AG09309 (cell line): Measurements from ENCODE around the genes ENSA, CERS2, CELF3 and TDRKH.

- RRBS: no CpG with 5 or more reads among the region's 12 CpGs
Observed at GRCh38 chr1:150615445-150616325, 13.7 kb downstream of the ENSA start.

GRCh38 chr1:150619143-150620498 is 9.8 kb downstream of the ENSA start:
- RRBS: no CpG with 5 or more reads among the region's 6 CpGs

DNA sequence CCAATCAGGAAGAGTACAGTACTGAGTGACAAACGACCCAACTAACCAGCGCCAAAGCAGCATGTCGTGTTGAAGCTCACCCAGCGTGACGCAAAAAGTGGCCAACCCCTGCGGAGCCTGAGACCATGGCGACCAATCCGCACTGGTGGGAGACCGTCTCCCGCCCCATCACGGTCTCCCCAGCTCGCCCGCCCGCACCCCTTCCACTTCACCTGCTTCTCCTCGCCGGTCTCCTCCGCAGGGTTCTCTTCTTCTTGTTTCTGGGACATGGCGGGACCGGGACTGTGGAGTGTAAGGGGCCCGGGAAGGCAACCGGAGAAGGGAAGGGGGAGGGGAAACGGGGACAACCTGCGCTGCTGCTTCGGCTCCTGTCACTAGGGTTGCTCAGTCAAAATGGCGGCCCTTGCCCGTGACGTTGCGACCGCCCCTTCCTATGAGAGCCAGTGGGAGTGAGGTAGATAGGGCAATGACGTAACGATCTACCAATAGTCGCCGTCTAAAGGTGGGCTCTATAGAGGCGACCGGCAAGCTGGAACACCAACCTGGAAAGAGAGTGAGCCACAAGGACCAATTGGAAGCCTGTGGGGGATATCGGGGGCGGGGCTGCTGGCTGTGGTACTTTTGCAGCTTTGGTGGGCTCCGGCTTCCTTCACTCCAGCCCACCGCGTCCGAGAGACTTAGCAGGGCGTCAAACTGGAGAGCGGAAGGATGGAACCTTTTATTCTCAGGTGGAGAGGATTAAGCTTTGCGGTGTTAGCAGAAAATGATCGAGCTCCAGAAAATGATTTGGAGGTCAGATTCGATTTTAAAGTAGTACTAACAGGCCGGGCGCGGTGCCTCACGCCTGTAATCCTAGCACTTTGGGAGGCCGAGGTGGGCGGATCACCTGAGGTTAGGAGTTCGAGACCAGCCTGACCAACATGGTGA is at the start of gene ENSA:
ENSA (minus strand) TSS at position 411 of the 927 bp plus-strand sequence.
- RRBS: no CpG with 5 or more reads among the region's 53 CpGs

- RRBS: no CpG with 5 or more reads among the region's 15 CpGs
Observed at GRCh38 chr1:150963602-150964789, 10.6 kb downstream of the CERS2 start.

- RRBS: 3% methylated on average over 55 of the region's 101 CpGs
Observed at GRCh38 chr1:150974570-150975425, at the start of gene CERS2. CERS2 (minus strand) TSS chr1:150974835.

DNA sequence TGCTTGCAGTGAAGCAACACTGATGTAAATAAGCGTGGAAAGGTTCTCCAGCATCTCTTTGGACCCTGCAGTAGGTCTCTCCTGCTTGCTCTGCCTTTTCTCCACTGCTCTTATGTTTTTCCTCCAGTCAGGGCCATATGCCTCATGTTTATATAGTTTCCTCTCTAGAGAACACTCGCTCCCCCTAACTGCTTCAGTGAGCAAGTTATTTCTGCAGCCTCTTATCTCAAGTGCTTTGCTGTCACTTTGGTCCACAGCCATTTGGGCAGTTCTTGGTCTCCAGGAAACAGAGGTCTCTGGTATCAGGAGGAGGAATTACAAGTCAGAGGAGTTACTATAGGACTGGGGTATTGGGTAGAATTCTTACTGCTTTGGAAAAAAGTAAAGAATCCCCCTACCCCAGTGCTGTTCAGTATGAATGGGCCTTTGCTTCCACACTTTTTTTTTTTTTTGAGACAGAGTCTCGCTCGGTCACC is 5.3 kb downstream of the PRUNE1 start:
- RRBS: no CpG with 5 or more reads among the region's 4 CpGs

DNA sequence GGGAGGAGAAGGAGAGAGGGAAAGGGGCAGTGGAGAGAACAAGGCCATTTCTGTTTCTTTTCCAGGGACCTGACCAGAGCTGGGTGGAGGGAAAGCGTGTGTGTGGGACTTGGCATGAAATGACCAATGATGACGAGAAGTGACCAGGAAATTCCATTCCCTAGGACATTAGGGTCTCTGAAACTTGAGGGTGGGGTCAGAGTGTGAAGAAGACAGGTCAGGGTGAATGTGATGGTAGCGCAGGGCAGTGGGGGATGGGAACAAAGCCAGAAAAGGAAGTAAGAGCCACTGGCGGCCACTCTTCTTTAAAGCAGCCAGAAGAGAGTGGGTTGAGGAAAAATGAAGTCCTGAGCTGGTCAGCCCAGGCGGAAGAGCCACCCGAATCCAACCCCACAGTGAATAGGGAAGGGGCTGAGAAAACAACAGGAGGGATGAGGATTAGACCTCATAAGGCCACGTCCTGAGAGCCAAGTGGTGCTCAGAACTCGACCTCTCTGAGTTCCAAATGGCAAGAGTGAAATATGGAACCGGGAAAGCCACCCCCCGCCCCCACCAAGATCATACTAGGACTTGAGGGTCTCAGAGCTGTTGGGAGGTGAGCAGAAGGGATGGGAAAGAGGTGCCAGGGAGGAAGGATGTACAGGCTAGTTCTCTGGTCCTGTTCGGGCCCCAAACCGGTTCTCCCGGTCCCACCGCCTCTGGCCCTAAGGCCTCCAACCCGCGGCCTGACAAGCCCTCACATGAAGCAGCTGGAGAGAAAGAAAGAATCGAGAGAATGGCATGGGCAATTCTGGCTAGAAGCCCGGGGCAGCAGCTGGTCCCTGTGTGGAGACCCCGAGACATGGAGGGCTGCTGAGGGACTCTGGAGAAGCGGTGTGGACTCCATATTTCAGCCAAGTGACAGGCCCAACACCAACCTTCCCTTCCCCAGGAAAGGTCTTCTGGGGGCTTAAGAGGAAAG is 1.0 kb downstream of the CDC42SE1 start:
- RRBS: no CpG with 5 or more reads among the region's 20 CpGs

DNA sequence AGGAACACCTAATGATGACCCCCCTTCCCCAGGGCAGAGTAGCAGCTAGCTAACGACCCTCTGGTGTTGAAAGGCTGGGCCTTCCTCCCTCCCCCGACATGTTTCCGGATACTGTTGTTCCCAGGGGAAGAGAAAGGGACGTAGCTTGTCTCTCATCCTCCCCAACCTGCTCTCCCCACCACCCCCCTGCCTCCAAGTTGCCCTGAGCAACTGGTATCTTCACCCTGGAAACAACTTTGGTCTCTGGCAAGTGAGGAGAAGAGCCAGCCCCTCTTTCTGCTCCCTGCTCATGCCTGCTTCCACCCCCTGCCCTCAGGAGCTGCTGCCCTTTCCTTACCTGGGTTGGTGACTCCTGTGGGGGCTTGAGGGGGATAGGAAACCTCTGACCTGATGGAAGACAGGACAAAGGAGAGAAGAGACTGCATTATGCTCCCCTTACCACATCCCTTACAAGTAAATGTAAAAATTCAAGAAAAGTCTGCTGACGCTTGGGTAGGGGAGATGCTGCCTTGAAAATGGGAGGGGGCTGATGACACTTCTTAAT is 2.3 kb downstream of the SEMA6C start:
- RRBS: no CpG with 5 or more reads among the region's 5 CpGs

DNA sequence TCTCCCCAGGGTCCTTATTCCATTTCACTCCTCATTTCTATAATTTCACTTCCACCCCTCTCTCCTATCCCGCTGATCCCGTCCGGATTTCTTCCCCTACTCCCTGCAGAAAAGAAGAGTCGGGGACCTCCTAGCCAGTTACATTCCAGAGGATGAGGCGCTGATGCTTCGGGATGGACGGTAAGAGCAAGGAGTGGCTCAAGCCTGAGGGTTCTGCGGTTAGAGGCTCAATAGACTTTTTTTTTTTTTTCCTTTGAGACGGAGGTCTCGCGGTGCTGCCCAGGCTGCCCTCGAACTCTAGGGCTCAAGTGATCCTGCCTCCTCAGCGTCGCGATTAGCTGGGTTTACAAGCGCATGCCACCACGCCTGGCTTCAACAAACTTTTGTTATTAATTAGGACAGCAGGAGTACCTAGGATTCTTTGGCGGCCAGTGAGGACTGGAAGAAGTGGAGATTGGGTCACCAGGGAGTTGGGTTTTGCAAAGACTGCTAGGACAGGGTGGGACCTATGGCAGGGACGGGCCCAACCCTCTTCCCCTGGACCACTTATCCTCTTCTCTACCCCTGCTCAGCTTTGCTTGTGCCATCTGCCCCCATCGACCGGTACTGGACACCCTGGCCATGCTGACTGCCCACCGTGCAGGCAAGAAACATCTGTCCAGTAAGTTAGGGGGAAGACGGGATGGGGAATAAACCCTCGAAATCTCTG is 572 bp downstream of the SCNM1 start:
- RRBS: no CpG with 5 or more reads among the region's 24 CpGs

GRCh38 chr1:151313718-151314730 is 13.2 kb downstream of the PI4KB start:
- RRBS: no CpG with 5 or more reads among the region's 3 CpGs

- RRBS: no CpG with 5 or more reads among the region's 1 CpG
Observed at GRCh38 chr1:151410810-151411525, 11.6 kb downstream of the PSMB4 start.

DNA sequence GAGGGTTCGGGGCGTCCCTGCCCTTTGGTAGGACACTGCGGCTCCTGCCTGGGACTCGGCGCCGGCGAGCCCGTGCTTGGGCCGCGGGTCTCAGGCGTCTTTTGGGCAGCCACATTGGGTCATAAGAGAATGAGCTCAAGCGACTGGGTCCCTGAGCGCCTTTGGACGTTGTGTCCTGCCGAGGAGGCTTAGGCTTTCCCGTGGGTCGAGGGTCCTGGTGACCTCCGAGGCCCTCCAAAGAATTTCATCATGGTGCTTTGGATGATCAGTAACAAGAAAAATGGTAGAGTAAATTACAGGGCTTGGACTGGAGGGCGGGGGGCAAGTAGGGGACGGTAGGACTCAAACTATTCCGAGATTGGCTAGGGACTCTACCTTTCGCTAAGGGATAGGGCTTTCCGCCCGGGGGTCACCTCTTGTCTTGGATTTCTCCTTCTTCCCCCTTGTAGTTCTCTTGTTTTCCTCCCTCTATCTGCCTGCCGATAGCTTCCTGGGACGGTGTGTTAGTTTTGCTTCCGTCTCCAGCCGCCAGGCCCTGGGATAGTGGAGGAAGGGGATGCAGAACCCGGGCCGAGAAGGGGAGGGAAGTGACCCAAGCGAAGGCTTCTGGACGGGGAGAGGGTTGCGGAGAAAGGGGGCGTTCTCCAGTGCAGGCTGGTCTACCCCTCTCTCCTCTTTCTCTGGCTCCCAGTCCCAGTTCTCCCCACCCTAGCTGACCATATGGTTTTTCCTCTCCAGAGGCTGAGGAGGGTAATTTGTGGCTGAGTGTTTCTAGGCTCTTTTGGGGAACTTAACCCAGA is 718 bp downstream of the TUFT1 start:
- RRBS: 2% methylated on average over 6 of the region's 34 CpGs

DNA sequence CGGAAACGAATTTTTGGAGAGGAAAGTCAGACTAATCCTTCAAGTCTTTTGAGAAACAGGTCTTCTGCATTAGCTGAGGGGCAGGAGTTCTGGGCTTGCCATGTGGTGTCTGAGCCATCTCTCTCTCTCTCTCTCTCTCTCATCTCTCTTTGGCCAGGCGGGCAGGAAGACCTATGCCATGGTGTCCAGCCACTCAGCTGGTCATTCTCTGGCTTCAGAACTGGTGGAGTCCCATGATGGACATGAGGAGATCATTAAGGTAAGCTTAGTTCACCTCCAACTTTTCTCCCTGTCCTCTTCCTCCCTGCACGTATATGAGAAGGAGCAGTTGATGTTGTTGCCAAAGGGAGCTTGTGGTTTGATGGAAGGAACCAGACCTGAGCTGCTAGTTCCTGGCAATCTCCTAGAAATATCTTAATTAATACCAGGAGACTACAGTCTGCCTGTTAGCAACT is 22.3 kb downstream of the TUFT1 start:
- RRBS: no CpG with 5 or more reads among the region's 4 CpGs

GRCh38 chr1:151612664-151613228 is 896 bp downstream of the SNX27 start:
- RRBS: 9% methylated on average over 2 of the region's 26 CpGs

DNA sequence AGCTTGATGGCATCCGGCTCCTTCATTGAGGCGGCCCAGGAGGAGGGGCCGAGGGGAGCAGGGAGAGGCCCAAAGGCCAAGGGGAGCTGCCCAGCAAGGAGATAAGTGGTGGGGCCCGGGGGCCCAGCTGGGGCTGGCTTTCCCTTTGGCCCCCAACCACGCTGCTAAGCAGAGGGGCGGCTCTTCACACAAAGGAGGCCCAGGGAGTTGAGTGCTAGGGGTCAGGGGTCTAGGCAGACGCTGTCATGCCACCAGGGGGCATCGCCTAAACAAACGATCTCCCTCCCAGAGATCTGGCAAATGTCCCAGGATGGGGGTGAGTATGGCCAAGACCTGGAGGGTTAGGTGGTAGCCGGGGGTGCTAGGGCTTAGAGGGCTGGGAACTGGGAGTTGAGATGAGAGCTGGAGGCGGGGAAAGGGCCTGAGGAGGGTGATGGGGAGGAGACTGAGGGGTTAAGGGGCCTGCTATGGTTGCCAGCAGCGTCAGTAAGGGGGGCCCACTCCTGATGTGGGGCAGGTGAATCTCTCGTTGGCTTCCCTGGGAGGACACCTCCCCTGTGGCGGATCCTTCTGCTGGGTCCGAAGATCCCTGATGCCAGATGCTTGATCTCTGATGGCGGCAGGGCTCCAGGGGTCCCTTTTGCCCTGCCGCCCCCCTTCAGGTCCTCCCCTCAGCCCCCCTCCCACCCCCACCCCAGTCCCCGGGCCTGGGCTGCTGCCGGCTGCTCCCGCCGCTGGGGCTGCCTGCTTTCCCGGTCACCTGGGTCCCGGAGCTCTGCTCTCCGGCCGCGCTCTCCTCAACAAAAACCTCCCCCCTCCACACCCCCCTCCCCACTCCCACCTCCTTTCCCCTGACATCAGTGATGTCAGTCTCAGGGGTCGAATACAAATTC is at the start of gene CELF3:
CELF3 (minus strand) TSS at position 809 of the 893 bp plus-strand sequence.
- RRBS: 35% methylated on average over 3 of the region's 27 CpGs

DNA sequence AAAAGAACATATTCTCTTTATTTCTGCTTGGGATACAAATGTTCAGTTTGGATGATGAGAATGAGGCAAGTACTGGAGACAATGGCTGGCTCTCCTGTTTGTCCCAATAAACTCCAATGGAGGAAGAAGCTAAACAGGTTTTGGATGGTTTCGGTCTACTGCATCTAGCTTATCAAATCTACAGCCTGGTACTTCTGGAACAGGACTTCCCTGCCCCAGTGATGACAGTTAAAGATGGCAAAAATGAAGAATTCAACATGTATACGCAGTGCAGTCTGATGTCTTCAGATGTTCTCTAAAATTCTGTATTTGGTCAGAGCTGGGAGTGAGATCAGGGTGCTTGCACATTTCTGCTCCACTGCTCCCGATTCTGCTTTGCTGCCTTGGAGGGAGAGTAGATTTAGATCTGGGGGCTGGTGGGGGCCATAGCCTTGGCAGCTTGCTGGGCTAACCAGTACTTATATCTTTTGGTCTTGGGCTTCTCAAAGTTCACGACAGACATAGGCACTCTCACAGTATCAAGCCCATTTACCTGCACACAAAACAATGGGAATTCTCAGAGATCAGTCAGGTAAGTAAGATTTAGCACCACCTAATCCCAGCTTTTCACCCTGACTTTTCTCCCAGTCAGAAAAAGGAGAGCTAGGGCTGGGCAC is 3.5 kb downstream of the MRPL9 start:
- RRBS: no CpG with 5 or more reads among the region's 4 CpGs

- RRBS: no CpG with 5 or more reads among the region's 25 CpGs
Observed at GRCh38 chr1:151790322-151790612, at the start of gene TDRKH. TDRKH (minus strand) TSS chr1:151790500.

- RRBS: no CpG with 5 or more reads among the region's 16 CpGs
Observed at GRCh38 chr1:151825965-151826714, 5.5 kb downstream of the RORC start.

DNA sequence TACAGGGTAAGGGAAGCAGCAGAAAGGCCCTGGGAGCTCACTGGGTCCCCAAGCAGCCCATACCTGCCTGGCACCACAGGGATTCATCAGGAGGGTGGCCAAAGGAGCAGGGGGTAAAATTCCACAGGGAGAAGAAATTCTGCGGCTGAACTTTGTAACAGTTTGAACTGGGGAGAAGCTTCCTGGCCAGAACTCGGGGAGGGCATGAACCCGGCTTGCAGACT is 11.5 kb downstream of the THEM4 start:
- RRBS: no CpG with 5 or more reads among the region's 3 CpGs